Skin of body (tissue), 2 donors: ENCODE measurements around the genes ESRRG and LYPLAL1.

DNA sequence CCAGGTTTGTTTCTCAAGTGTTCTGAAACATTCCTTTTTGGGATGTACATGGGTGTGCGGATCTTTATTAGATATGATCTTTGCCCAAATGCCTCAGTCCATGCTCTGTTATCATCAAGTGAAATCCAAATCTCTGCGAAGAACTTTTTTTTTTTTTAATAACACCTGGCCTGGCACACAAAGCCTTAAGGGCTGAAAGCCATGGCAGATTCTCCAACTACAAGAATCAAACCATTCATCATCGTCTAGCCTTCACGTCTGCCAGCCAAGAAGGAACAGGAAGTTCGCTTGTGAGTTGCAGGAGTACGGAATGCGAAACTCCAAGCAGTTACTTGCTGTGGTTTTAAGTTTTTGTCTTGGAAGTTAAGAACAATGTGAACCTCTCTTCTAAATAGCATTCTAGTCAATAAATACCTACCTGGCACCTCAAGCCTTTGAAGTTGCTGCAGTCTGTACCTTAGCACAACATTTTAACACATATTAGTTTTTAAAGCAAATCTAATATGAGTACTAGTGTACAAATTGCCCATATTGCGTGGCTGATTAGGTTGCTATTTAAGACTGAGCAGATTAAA, 22.0 kb upstream of the PTPN14 start:
- RAMPAGE, long total RNA = no peak

- RAMPAGE, long total RNA = no peak
These were observed 148.3 kb upstream of the KCNK2 start for GRCh38 chr1:214934174-214934721.

- RAMPAGE, long total RNA = no peak
These were observed 172.8 kb upstream of the KCTD3 start for GRCh38 chr1:215394179-215394913.

DNA sequence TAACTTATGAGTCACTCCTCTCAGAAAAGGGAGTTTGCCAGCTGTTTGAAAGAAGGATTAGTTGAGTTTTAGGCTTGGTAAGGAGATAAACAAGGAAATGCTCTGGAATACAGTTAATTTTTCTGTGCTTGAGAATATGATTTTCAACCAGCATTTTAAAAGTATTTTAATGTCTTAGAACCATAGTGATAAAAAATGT, 1.4 kb downstream of the KCTD3 start:
- RAMPAGE, long total RNA = no peak

GRCh38 chr1:215660938-215661414, 93.9 kb downstream of the KCTD3 start:
- RAMPAGE, long total RNA = no peak

- RAMPAGE, long total RNA = no peak
These were observed 95.9 kb downstream of the ESRRG start for GRCh38 chr1:216627227-216627891.

DNA sequence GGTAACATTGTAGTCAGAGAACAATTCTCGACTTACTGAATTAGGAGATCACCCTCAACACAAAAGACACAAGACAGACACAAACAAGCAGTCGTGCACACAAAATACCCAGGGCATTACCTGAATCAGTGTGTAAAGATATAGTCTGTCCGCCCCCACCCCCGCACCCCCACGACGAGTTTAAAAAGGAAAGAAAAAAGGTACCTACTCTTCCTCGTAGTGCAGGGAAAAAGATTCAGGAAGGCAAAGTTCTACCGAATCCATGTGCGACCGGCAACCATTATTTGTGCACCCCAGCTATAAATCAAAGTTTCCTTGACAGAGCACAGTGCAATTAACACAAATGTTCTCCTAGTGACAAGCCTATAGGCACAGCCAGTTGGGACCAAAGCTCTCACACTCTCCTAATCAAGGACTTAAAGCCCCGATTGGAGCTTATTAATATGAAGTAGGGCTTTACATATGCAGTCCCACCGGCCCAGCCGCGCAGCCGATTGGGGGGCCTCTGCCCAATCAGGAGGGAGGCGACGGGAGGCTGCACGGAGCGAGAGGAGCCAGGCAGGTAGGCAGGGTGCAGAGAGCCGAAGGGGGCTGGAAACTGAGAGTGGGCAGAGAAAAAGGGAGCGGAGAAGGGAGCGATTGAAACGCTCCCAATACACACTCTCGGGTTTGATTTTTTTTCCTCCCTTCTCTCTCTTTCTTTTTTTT, at the start of gene ESRRG:
Gene ESRRG, minus strand, starts transcription at position 394 of the 708 bp plus-strand sequence.
- RAMPAGE, long total RNA = no peak

- RAMPAGE, long total RNA = no peak
These were observed 353.6 kb upstream of the ESRRG start for GRCh38 chr1:217076731-217077417.

DNA sequence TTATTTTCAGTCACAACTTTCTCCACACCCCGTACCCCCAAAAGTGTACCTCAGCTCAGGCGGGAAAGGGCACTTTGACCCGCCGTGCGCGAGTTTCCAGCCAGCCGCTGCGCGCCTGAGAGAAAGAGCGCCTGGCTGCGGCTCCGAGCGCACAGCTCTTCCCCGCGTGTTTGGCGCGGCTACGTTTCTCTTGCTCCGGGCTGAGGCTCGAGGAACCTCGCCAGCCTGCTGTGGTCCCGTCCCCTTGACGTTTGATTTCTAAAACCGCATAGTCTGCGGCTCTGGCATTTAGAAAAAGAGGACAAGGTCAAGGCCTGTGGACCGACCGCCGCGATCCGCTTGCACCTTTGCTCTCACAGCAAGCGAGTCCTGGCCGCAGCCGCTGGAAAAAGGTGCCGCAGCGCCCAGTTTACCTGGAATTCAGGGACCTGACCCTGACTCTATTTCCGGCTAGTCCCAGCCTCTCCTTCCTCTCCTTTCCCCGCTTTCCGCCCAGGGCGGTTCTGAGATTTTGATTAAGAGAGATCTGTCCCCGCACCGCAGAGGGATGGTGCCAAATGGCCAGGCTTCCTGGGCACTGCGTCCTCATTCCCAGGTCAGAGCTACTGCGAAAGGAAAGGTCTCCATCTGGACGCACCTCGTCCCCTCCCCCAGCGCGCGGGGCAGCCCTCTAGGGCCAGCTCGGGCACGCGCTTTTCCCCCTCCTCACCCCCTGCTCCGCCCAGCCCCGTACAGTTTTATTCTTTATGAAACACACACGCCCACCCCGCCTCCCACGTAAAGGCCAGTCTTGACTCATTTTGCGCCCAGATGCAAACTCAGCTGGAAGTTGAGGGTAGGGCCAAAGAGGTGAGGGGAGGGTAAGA, 411.5 kb upstream of the ESRRG start:
- RAMPAGE, long total RNA = no peak

DNA sequence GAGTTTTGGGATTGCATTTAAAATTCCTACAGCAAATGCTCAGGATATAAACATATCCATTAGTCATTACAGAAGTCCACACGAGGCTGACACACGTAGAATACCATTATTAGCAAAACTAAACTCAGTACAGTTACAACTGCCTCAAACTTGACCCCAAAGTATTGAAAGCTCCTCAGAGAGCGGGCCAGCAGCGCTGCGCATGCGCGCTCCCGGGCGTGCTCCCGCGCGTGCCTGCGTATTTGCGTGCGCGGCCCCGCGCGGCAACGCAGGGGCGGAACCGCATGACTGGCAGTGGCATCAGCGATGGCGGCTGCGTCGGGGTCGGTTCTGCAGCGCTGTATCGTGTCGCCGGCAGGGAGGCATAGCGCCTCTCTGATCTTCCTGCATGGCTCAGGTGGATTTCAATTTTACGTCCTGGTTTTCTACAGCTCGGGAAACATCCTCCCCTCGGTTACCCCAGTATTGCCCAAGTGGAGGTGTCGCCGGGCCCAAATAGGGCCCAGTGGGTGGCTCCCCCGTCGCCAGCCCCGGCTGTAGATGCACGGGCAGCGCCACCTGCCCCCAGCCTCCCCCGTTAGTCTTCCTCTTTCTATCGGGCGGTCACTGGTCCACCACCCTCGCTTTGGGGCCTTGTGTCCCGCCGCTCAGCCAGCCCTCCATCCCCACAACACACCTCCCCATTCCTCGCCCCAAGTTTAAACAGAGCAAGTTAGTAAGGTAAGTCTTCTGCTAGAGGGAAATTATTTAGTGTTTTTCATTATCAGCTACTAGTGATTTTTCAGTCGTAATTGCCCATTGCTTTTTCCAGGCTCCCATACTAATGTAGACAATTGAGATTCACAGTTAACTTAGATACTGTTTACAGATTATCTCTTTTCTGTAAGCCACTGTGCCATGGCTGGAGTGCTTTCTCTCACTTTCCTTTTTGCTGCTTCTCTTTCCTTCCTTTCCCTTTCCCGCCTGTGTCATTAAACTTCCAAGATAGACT, at the start of gene LYPLAL1:
Gene LYPLAL1, plus strand, starts transcription at position 294 of the 991 bp plus-strand sequence.
- RAMPAGE, long total RNA = no peak

DNA sequence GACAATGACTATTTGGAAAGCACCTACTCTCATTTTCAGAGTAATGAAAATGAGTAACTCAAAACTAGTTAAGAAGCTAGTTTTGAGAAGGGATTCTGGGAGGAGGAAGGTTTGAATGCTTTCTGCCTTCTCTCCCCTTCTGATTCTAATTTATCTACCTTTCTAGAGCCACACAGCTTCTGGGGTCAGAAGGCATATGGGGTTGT, 15.6 kb downstream of the LYPLAL1 start:
- RAMPAGE, long total RNA = no peak

DNA sequence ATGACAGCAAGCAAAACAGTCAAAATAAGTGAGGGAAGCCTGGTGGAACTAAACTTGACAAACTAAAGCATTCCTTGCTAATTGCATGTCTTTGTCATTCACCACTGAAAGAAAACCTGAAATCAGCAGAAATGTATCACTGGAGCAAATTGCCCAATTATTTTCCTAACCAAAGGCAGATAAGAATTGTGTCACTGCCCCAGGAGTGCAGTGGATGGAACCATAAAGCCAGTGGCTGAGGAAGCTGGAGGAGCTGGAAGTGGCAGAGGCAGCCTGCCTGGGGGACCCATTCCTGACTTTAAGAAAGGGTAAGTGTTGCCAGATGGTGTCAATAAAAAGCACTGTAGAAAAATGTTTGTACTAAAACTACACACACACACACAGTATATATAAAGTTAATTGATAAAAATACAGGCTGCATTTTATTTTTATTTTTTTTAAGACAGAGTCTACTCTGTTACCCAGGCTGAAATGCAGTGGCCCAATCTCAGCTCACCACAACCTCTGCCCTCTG, 2.8 kb upstream of the SLC30A10 start:
- RAMPAGE, long total RNA = no peak

- RAMPAGE, long total RNA = no peak
These were observed 26.4 kb downstream of the EPRS1 start for GRCh38 chr1:220019858-220020251.

DNA sequence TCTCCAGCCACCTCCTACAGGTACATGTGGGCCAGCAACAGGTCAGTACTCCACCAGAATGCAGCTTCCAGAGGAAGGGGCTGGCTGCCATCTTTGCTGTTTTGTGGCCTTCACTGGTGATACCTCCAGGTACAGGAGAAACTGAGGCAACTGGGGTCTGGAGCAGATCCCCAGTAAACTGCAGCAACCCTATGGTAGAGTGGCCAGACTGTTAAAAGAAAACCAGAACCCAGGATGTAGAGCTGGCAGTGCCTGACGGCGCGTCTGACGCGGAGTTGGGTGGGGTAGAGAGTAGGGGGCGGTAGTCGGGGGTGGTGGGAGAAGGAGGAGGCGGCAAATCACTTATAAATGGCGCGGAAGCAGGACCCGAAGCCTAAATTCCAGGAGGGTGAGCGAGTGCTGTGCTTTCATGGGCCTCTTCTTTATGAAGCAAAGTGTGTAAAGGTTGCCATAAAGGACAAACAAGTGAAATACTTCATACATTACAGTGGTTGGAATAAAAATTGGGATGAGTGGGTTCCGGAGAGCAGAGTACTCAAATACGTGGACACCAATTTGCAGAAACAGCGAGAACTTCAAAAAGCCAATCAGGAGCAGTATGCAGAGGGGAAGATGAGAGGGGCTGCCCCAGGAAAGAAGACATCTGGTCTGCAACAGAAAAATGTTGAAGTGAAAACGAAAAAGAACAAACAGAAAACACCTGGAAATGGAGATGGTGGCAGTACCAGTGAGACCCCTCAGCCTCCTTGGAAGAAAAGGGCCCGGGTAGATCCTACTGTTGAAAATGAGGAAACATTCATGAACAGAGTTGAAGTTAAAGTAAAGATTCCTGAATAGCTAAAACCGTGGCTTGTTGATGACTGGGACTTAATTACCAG, 18.8 kb downstream of the RAB3GAP2 start:
- RAMPAGE, long total RNA = start-site peak on the plus strand centred at position 318 of the sequence, 110 bp wide, 55 and 14 reads in 2 replicates

DNA sequence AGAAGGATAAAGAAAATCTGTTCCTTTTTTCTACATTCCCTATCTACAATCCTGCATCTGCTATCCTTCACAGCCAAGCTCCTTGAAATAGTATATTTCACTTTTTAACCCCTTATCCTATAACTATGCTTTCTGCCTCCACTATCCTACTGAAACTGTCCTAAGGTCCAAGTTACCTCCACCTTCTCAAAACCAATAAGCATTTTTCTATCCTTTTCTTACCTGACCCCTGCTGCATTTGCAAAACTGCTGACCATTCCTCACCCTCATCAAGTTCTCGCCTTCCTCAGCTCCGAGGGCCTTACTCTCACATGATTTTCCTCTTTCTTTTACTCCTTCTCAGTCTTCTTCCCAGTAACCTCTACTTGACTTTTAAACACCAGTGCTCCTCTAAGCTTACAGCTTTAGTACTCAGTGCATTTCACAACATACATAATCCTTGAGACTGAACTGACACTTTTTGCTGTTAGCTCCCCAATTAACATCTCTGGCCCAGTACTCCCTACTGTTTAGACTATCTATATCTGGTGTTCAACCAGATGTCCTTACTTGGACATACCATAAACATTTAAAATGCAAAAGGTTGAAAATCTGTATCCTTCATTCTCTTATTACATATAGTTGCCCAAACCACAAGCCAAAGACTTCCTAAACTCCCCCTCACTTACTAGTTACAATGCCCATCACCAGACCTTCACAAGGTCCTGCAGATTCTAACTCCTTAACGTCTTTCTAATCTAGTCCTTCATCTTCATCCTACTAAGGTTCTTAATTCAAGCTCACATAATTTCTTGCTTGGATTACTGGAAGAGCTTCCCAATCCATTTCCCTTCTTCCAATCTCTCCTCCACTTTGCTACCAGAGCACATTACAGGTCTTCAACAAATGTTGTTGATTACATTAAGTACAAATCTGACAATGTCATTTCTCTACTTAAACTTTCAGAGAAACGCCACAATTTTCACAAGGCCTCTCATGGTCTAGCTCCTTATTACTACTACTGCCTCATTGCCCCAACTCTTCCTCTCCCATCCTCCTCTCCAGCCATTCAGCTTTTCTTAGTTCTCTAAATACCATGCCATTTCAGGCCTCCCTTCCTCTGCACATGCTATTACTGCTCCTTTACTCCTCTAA, 2.0 kb downstream of the RAB3GAP2 start:
- RAMPAGE, long total RNA = no peak

DNA sequence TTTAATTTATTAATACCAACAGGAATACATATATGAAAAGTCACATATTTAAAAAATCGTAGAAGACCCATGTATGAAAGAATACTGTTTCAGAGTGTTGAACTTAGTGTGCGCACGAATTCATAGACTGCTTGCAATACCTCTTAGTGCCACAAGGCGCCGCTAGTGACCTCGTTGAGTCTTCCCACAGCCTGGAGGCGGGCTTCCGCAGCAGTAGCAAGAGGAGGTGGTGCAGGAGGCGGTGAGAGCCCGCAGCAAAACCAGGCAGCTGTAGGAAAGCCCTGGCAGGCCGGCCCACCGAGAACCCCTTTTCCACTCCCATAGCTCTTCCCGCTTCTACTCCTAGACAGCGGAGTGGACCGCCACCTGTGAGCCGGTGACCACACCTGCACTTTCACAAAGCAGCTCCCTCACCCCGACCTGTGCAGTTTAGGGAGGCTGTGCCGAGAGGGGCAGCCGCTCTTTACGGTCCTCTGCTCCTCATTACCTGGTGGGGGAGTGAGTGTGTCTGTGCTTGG, 23.5 kb downstream of the MTARC1 start:
- RAMPAGE, long total RNA = no peak

- RAMPAGE, long total RNA = no peak
These were observed 854 bp upstream of the HLX start for GRCh38 chr1:220878125-220879053.

GRCh38 chr1:220879054-220879269, 281 bp upstream of the HLX start:
- RAMPAGE, long total RNA = no peak

DNA sequence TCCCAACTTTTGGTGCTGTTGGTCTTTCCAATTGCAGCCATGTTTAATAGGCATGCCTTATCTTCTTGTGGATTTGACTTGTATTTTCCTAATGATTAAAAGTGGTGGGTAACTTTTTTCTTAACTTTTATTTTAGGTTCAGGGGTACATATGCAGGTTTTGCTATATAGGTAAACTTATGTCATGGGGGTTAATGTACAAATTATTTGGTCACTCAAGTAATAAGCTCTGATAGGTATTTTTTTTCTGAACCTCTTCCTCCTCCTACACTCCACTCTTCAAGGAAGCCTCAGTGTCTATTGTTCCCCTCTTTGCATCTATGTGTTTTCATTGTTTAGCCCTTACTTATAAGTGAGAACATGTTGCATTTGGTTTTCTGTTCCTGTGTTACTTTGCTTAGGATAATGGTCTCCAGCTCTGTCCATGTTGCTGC, 429.1 kb downstream of the DUSP10 start:
- RAMPAGE, long total RNA = no peak

DNA sequence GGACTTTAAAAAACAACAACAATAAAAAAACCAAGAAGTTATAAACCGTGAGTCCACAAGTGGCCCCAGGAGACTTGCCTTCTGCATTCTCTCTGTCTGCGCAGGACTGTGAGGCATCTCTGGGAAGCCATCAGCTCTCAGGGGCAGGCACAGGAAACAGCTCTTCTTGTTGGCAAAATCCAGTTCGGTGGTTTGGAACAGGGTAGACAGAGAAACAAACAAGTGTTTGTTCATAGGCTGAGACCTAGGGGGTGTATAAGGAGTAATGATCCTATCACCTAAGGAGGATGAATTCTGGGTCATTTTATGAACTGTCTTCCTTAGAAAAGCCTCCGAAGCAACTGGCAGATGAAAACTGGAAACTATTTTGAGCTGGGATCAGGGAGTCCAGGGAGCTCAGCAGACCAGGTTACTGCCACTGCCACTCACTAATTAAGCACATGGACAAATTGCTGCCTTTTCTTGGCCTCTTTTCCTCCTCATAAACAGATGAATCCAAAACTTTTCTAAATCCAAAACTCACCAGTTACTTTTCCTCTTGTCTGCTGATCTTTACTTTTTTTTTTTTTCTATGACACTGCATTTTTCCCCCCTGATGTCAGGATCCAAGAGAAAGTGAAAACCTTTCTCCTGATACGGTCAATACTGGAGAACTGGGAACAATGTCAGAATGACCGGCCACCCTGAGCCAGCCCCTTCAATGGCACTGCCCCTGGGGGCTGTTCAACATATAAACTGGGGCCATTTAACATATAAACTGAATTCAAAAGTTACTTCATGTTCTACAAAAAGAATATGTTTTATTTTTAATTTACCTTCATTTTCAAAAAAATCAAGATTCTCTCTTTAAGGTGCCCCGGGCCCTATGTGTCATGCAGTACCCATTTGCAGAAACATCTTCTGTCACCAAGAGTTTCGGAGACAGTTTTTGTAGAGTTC, 405.8 kb downstream of the DUSP10 start:
- RAMPAGE, long total RNA = no peak